Fallopian tube (tissue), 1 donor: ENCODE results near the genes MTMR12 and NPR3.

DNA sequence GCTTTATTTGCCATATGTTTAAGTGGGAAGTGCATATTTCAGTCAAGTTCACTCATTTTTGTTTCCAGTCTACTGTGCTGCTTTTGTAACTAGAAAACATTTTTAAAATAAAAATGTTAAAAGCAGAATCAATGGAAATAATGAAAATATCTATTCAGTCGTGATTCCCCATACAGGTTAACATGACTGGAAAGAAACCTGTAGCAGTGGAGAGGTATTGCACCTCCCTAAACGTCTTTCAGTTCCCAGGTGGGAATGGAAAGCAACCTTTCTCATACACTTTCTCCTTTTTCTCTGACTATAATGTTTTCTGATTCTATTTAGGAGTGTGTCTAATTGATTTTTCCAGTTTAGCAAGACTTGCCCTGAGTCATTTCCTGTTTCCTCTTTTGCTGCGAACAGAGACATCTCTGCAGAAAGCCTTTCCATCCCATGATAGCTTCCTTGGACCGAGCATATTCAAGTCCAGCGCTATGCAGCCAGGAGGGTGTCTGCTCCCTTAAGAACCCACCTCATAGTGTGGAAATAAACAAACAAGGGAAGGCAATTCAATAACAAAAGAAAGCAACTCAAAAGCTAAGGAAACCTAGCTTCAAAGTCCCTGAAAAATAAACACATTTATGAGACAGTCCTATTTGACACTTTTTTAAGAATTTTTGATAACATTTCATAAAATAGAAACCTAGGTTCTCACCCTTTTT, 60.1 kb upstream of the CDH6 start:
- PRO-cap: no peak

DNA sequence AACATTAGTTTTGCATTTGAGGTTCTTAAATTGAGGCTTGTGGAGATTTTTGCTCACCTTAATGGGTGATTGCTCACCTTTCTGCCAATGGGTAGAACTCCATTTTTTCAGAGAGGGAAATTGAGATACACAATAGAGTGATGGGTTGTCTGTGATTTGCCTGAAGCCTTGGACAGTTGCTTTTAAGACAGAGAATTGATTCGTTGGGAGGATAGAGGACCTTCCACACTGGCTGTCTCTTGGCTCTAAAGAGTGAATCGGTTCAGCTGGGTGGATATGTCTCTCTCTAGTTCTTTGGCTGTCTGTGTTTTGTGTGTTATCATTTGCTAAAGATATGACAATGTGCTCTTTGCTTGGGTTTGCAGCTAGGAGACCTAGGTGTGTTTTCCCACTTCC, 13.0 kb upstream of the PDZD2 start:
- PRO-cap: no peak

DNA sequence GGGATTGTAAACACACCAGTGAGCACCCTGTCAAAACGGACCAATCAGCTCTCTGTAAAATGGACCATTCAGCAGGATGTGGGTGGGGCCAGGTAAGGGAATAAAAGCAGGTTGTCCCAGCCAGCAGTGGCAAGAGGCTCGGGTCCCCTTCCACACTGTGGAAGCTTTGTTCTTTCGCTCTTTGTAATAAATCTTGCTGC, 139.2 kb downstream of the PDZD2 start:
- PRO-cap: no peak

- PRO-cap: unidirectional peak, minus-strand start at chr5:31855327; unidirectional peak, minus-strand start at chr5:31855623; unidirectional peak, minus-strand start at chr5:31855665
These were observed 216.4 kb downstream of the PDZD2 start for GRCh38 chr5:31855274-31855852.

DNA sequence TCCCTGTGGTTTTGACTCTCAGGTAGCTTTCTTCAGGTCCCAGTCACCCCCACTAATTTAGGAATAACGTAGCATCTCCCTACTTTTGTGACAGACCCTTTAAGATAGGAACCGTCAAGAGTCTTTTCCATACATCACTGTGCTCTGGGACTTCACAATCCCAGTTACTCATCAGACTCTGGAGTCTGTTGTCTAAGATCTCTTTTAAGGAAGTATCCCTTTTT, 143.1 kb downstream of the GOLPH3 start:
- PRO-cap: no peak

DNA sequence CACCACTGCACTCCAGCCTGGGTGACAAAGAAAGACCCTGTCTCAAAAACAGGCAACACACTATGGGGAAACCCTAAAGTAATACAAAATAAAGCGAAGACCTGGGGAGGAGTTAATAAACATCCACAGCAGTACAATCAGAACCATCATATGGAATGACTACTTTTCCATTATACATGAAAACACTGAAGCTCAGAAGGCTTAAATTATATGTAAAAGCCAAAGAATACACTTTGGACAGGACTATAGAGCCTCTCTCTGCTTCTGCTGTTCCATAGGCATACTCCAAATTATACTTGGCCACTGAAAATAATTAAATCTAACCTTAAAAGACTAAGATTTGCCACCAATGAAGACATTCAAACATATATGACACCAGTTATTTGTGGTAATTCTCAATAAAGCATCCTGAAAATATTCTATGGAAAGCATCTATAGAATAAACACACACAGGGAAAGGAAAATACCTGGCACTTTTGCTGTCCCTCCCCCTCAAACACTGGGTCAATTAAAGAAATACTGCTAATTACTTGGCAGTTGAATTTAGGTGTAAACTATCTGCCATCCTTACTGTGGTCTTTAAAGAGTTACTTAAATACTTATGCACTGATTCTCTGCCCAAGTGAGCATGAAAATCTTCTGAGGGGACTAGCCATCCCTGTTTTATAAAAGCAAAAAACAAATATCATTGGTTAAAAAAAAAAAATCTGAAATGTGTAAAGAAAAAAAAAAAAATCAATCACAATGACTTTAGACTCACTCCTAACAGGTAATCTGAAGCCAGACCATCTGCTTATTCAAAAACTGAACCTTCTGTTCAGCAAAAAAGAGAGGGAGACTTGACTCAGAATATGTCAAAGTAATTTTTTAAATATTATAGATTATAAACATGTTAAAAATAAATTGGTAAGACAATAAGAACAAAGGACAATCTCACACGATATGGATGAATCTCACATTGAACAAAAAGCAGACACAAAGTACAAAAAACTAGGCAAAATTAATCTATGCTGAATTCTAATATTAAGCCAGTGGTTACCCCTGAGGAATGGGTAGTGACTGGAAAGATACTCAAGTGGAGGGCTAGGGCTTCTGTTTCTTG, 4.5 kb downstream of the GOLPH3 start:
- PRO-cap: no peak

GRCh38 chr5:32190170-32190572, 16.1 kb upstream of the GOLPH3 start:
- PRO-cap: unidirectional peak, minus-strand start at chr5:32190310

- PRO-cap: no peak
These were observed 61.5 kb downstream of the MTMR12 start for GRCh38 chr5:32251375-32251583.

GRCh38 chr5:32312418-32313229, at the start of gene MTMR12:
MTMR12 (minus strand) TSS chr5:32312939.
- PRO-cap: unidirectional peak, minus-strand start at chr5:32312829; bidirectional peak, plus-strand start at chr5:32313322, minus-strand start at chr5:32312969

GRCh38 chr5:32511886-32512085, 67.2 kb upstream of the ZFR start:
- PRO-cap: no peak

DNA sequence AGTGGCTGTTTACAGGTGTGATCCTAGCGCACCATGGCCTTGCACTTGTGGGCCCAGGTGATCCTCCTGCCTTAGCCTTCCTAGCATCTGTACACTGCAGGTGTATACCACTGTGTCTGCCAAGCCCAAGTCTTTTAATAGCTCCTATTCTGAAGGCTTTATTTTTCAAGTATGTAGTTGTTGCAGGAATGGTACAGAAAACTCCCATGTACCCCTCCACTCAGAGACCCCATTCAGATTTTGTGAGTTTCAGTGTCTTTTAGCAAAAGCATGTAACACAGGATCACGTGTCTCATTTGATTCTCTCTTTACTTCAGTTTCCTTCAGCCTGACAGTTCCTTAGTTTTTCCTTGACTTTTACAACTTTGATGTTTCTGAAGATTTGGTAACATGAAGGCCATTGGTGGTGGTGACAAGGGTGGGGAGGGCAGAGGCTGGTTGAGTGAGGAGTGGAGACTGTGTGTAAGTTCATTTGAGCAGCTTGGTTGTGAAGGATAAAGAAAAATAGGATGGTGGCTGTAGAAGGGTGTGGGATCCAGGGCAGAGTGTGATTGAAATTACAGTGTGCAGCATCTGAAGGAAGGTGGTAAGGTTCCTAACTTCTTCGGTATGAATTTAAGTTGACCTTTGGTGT, 20.3 kb downstream of the SUB1 start:
- PRO-cap: no peak

DNA sequence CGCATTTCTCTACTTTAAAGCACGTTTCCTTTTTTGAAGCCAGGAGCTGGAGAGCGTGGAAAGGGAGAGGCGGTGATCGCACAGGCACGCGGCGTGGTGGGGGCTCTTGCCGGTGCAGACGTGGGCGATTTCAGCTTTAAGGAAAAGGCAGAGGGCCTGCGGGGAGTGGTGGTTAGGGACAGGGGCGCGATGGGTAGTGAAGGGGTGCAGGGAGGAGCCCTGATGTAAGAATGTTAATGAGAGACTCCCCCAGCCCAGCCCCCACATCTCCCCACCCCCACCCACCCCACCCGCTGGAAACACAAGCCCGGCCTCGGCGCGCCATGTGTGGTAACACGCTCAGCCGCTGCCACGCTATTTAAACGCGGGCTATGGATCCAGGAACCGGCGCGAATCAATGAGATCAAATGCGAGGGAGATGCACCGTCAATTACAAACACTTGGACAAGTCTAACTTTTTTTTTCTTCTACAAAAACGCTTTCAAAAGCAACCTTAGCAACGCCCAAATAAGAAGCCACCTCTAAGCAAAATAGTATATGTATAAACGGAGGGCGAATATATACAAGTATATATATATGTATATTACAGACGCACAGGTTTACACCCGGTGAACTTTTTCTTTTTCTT, at the start of gene NPR3:
NPR3 (plus strand) TSS at position 387 of the 628 bp plus-strand sequence.
- PRO-cap: bidirectional peak, plus-strand start at position 42 of the sequence, minus-strand start outside the sequence; bidirectional peak, plus-strand start at position 304 of the sequence, minus-strand start at position 198 of the sequence

DNA sequence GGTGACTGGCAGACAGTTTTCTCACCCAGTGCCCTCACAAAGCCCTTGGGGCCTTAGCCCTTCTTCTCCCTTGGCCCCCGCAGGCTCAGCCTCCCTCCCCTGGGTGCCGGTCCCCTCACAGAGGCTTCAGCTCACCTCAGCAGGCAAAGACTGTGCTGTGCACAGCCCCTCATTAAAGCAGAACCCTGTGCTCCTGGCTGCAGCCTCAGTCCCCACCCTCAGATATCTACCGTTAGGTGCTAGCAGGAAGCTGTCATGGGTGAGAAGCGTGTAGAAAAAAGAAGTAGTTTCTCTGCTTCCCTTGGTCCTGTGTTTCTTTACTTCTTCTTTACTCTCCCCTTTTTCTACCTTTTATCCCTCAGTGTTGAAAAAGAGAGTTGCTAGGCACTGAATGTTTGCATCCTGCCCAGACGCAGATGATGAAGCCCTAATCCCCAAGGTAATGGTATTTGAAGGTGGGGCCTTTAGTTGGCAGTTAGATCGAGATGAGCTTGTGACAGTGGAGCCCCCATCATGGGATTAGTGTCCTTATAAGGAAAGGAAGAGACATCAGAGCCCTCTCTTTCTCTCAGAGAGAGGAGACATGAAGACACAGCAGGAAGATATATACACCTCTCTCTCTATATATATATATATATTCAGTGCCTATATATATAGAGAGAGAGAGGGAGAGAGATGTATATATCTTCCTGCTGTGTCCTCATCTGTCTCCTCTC, 205.5 kb downstream of the ADAMTS12 start:
- PRO-cap: bidirectional peak, plus-strand start at position 471 of the sequence, minus-strand start at position 353 of the sequence

DNA sequence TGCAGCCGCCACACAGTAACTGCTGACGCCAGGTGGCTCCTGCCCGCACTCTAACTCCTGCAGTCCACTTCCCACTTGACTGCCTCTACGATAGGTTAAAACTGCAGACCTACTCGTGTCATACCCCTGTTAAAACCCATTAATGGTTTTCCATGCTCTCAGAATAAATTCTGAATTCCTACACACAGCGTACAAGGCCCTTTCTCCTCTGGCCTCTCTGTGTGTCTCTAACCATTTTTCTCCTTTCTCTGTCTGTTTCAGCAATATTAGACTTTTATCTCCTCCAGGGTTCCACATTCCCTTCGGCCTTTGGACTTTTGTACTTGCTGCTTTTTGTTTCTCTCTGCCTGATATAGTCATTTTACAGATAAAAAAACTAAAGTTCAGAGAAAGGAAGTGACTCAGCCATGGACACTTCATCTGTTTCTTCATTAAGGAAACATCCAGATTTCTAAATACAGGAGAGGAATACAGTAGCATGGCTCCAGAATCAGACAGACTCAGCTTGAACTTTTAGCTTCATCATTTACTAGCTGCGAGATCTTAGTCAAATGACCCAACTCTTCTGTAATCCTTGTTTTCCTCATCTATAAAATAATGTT, 84.8 kb downstream of the ADAMTS12 start:
- PRO-cap: no peak

GRCh38 chr5:34244015-34244508, 201.0 kb upstream of the C1QTNF3 start:
- PRO-cap: no peak

GRCh38 chr5:34245627-34246086, 202.6 kb upstream of the C1QTNF3 start:
- PRO-cap: no peak

- PRO-cap: no peak
These were observed 126.2 kb upstream of the RAI14 start for GRCh38 chr5:34529992-34530281.

- PRO-cap: unidirectional peak, minus-strand start at chr5:34552319
These were observed 103.8 kb upstream of the RAI14 start for GRCh38 chr5:34552166-34552790.

DNA sequence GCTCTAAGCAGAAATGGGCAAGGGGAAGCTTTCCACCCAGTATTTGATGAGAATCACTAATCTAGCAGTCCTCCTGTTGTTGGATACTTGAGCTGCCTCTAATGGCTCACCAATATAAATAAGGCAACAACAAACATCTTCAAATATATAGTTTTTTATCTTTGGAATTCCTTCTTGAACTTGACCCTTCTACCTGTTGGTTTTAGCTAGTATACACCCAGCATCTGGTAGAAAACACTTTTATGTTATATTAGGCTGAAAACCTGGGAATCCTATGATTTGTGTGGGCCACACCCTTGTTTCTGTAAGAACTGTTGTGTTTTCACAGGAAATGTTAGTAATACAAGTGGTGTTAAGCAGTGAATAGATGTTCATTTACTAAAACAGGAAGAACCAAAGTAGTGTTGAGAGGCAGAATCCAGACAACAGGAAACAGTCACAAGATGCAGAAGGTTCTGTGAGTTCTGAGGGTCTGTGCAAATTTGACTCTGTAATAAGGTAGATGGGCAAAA, 73.1 kb upstream of the RAI14 start:
- PRO-cap: no peak

GRCh38 chr5:34586059-34586509, 70.0 kb upstream of the RAI14 start:
- PRO-cap: no peak